Parotid gland (tissue), 1 donor: ENCODE data around the genes PRM3 and MRTFB.

GRCh38 chr16:11273562-11274123 is at the start of gene PRM3:
Gene PRM3 (minus strand): TSS chr16:11273629.
- PRO-cap, result no peak

- PRO-cap, result unidirectional peak, plus-strand start at chr16:11485112
Measured at GRCh38 chr16:11484689-11485286, 42.3 kb downstream of the ENSG00000188897 start.

DNA sequence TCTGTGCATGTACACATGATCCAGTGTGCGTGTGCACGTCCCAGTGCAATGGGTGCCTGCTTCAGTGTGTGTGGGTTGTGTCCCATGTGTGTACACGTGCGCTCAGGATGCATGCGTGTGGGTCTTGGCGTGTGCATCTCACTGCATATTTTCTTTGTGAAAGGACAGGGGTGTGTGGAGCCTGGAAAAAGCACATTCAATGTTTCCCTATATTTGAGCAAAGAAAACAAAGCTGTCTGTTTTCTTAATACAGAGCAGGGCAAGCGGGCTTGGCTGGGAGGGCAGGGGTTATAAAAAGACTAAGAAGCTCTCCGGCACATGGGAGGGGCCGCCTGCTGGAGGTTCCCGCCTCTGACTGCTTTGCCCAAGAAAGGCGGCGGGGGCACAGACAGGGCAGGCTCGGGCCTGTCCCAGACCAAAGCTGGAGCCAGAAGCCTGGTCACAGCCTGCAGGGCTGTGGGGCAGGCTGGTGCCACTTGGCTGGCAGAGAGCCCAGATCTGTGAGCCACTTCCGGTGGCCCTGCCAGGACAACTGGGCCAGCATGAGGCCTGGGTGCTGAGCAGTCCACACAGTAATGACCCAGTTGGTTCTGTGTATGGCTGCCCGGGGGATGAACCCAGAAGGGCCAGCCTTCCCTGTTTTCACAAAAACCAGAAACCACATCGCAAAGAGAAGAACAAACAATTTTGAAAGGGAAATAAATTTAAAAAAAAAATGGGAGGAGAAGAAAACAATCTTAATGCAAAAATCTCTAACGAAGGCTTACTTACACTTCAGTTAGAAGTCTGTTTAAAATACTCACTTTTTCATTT is 29.7 kb downstream of the ENSG00000188897 start:
- PRO-cap, result no peak

GRCh38 chr16:11585272-11586453 is 1.1 kb downstream of the LITAF start:
- PRO-cap, result unidirectional peak, plus-strand start at chr16:11585645; bidirectional peak, plus-strand start at chr16:11585906, minus-strand start at chr16:11585913

DNA sequence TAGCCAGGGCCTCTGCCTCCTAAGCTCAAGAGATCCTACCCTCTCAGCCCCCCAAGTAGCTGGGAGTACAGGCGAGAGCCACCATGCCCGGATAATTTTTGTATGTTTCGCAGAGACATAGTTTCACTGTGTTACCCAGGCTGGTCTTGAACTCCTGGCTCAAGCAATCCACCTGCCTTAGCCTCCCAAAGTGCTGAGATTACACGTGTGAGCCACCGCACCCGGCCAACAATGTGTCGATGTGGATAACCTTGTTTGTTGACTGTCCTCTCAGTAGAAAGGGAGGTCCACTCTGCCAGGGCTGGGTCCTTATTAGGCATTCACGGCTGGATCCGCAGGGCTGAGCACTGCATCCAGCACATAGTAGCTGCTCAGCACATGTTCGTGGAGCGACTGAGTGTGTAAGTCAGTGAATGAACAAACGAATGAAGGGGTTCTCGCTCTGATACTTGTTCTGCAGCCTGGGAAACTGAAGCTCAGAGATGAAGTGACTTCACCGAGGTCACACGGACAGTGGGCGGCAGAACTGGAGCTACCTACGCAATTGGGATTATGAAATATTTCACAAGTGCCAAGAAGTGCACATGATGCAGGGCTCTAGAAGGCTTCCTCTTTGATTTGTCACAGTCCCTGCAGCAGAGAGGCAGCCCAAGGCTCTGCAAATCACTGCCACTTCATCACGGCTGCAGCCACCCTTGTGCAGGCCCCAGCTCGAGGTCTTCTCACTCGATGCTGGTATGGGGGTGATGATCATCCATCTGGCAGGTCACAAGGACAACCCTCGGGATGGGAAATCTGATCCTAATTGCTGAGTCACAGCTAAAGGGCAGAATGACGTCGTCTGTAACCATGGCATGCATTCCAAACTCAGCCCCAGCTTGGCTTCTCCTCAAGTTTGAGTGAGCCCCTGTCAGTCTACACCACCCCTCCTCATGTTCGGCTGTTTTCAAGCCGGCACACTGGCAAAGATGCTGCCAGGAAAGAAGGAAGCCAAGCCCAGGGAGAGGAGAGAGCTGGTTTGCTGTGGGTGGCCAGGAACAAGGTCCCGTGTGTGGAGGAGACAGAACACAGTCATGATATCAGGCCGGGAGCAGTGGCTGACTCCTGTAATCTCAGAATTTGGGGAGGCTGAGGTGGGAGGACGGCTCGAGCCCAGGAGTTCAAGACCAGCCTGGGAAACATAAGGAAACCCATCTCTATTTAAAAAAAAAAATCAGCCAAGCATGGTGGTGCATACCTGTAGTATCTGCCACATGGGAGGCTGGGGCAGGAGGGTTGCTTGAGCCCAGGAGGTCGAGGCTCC is 28.0 kb upstream of the SNN start:
- PRO-cap, result bidirectional peak, plus-strand start at position 626 of the sequence, minus-strand start at position 471 of the sequence

GRCh38 chr16:11678431-11679293 is 10.4 kb downstream of the SNN start:
- PRO-cap, result no peak

DNA sequence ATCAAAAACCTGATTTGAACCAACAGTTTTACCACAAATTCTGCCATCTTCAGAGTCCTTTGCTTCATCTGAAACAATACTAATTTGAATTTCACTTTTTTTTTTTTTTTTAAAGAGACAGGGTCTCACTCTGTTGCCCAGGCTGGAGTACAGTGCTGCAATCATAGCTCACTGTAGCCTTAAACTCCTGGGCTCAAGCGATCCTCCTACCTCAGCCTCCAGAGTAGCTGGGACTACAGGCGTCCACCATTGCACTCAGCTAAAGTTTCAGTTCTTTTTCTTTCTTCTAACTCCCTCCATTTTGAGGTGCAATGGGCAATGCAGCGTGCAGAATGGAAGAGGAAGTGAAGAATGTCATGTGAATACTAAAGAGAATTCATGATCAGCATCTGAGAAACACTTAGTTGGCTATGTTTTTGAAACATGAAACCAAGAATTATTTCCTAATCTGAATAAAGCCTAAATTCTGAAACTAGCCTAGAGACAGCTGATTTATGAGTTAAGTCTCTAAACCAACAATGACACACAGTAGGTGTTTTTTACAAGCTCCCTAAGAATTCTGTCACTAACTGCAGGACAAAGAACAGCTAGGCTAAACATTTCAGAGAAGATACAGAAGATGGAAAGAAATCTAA is 20.9 kb downstream of the SNN start:
- PRO-cap, result no peak

DNA sequence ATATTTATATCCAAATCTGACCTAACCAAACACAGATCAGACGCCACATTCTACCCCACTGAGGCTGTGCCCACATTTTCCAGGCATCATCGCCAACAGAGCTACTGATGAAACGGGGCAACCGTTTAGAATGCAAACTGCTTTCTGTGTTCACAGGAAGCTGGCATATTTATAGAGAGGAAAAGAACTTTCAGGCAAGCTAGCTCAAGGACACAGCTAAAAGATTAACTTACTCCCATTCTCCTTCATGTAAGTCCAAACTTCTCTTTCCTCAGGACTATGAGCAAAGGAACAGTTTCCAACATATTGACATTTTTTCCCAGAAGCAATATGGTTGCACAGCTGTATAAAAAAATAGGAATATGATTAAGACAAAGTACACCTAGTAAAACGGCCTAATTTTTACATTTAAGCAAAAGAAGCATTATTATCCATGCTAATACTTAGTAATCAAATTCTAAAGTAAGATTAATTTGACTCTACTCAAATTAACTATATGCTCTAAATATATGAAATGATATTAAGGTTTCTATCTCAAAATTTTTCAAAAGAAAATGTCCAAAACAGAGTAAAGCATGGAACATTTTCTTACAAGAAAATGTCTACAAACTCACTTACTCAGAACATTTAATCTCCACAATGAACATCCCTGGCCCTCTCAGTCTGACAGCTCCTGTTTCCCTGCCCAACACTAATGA is 15.7 kb upstream of the TXNDC11 start:
- PRO-cap, result no peak

DNA sequence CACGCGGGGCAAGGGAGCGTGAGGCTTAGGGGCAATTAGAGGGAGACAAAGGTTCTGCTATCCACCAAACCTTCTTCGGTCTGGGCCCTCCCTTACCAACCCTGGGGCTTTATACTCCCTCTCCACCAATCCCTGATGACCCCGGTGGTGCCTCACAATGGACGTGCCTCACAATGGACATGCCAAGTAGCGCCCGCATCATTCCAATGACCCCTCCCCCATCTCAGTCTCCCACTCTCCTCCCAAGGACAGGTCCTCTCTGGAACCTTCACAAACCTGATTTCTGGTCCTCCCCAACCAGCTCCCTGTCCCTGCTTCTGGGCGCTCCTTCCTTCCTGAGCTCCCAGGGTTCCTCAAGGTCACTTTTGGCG is 298 bp downstream of the NPIPB2 start:
- PRO-cap, result no peak

GRCh38 chr16:12095685-12096235 is 119.2 kb downstream of the SNX29 start:
- PRO-cap, result no peak

DNA sequence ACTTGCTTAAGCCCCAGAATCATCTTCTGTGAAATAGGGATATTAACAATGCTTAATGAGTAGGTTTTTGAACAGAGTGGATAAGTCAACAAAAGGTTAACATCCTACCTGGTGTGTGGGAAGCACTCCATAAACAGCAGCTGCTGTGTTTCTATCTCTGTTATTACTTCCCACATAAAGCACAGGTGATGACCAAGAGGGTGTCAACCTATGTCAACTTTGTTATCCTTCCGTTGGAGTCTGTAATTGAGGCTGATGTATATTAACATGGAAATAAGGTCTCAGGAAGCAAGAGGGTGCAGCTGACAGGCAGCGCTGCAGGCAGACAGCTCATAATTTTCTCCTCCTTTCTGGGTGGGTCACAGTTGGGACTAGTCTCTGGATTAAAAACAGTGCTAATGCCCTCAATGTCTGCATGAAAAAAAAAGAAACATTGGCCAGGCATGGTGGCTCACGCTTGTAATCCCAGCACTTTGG is 269.4 kb downstream of the SNX29 start:
- PRO-cap, result no peak

DNA sequence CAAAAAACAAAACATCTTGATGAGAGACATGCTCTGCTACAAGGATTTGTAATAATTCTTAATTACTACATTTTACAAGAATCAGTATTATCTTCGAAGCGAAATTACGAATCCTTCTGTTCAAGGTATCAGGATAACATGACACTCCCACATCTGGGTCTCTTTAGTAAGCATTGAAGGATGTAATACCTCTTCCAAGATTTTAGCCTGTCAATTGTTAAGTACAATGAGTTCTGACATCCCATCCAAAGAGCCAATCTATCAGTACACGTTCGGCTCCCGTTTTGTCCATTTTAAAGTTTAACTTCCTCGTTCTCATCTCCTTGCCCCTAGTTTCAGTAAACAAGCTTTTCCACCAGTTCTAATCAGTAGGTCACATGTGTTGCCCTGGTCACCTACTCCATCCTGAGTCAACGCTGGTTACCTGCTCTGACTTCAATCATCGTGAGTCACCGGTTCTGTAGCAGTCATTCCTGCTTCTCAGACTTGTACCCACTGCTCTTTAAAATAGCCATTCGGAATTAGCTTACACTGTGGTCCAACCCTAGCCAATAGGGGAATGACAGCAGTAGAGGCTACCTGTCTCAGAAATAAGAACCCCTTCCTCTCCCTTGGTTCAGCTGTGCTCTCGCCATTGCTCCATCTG is 191.2 kb downstream of the CPPED1 start:
- PRO-cap, result no peak

DNA sequence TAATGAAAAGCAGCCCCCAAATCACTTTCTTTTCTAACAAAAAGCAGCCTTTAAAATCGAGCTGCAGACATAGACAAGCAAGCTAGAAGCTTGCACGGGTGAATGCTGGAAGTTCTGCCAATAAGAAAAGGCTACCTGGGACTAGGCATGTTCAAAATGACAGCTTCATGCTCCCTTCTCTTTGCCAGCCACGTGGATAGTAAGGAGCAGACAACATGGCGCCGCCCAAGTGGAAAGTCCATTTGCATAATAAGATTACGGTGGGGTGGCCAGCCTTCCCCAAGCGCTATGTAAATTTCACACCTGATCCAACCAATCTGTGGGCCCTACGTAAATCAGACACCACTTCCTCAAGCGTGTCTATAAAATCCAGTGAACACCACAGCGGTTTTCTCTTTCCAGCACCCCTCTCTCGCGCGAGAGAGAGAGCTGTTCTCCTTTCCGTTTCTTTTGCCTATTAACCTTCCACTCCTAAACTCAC is 140.4 kb upstream of the ERCC4 start:
- PRO-cap, result no peak

DNA sequence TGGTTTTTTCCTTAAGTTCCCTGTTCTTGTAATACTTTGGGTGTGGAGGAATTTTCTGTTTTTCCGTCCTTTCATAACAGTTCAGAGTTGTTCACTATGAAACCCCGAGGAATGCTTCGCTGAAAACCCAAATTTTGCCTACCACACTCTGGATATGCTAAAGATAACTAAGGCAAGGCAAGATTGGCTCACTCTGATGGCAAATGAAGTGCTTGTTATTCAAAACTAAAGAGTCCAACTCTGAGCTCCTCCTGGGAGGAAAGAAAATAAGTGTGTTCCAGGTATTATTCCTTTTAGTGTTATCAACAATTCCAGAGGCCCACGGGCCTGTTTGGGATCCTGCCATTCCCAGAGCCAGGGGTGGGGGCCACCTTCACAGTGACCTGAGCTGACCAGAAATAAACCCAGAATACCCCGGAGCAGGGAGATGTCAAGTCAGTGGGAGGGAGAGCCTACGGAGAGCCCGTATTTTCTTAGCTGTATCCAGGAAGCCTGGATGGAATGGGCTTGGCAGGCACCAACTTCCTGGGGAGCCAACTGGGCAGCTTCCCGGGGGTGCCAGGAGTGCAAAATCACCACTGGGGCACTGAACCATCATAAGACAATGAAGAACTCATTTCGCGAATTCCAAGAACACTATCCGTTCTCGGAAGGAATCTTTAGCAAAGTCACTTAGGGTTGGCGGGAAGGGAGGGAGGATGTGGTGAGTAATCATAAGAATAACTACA is 13.3 kb upstream of the MRTFB start:
- PRO-cap, result unidirectional peak, plus-strand start at position 434 of the sequence

DNA sequence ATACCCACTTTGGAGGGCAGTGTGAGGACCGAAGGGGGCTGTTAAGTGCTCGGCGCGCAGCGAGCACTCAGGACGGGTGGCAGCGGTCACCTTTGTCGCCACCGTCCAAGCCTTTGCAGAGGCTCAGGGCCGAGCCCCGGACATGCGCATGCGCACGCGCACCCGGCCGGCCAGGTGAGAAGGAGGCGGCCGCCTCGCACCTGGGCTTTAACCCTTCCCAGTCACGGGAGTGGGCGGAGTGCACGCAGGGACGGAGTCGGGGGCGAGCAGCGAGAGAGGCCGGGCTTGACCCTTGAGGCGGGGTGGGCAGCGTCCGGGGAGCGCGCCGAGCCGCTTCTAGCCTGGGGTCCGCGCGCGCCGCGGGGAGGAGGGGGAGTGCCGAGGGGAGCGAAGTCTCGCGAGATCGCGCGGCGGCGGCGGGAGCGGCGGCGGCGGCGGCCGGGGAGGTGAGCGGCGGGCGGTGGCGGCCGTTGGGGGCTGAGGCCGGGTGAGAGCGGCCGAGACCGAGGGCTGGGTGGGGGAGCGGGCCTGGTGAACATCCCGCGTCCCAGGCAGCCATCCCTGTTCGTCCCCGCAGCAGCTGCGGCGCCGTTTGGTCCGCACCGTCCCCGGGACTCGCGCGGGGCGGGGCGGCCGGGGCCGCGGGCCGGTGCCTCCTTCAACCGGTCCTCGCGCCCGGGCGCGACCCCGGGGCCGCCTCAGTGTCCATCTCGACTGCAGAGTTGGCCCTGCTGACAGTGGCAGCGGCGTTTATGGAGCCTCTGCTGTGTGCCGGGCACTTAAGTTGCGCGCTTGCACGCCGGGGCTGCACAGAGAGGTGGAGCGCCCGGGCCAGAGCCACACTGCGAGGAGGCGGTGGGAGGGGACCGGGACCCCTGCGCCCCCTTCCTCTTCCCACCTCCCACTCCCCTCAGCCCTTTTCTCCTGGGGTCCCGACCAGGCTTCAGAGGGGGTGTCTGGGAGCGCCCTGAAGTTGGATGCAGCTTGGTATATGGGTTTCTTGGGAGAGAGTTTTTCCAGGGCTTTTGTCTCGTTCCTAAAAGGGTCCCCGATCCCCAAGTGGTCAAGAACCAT is at the start of gene MRTFB:
Gene MRTFB (plus strand): TSS at position 400 of the 1,074 bp plus-strand sequence.
- PRO-cap, result bidirectional peak, plus-strand start at position 419 of the sequence, minus-strand start at position 115 of the sequence

DNA sequence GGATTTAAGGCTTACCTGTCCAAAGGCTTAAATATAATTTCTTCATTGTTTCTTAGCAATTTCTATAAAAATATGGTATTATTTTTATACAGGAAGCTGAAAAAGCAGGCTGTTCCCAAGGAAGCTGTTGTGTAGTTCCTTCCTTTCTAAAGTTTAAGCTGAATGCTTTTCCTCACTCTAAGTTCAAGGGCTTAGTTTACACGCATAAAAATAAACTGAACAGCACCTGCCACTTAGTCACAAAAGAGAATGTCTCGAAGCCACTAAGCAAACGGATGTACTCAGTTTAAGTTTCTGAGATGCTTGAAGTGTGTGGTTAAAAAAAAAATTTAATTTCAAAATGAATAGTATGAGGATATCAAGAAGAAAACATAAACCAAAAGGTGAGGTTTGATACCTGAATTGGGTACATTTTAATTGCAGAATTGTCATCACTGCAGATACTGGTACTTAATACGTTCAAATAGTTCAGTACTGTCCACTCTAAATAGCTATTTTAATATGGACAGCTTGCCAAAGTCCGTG is 38.0 kb downstream of the MRTFB start:
- PRO-cap, result no peak

DNA sequence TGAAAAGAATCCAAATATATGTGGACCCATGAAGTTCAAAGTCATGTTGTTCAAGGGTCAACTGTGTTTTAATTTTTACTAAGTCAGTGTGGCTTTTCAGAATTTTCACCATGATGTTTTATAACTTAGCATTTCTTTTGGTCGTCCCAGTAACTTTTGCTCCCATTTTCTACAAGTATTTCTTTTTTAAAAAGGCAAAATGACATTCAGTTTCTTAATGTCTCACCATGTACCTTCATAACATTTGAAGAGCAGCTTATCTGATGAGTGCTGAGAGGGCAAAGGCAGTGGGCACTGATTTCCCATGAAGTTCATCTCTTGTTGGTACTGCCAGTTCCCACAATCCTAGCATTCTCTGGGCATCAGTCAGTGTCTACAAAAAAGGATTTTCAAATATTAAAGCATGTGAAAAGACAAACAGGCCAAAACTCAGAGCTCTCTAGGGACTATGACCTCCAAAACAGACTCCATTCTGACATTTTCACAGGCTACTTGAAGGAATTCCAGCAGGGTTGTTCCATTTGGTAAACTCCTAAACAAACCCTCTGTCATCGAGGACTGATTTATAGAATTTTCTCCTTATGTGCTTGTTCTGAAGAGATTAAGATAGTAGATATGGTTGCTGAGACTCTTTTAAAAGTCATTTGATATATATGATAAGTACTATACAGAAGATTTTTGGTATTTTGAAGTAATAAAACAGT is 80.4 kb downstream of the MRTFB start:
- PRO-cap, result no peak

DNA sequence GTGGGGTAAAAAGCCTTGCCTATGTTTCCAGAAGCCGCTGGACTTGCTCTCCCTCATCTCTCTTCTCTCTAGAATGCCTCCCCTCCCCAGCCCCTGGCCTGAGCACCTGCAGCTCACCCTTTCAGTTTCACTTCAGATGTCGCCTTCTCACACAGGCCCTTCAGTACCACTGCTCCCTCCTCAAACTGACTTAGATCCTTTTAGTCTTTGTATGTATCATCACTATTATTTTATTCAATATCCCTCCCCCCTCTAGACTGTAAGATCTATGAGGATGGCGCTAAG is 122.2 kb downstream of the MRTFB start:
- PRO-cap, result unidirectional peak, minus-strand start at position 70 of the sequence

GRCh38 chr16:14301184-14301805 is 230.2 kb downstream of the MRTFB start:
- PRO-cap, result unidirectional peak, plus-strand start at chr16:14301384

GRCh38 chr16:14337357-14338126 is 266.4 kb downstream of the MRTFB start:
- PRO-cap, result no peak